RPMI7951 (cell line): Measurements from ENCODE around the genes RASSF6 and PF4V1.

DNA sequence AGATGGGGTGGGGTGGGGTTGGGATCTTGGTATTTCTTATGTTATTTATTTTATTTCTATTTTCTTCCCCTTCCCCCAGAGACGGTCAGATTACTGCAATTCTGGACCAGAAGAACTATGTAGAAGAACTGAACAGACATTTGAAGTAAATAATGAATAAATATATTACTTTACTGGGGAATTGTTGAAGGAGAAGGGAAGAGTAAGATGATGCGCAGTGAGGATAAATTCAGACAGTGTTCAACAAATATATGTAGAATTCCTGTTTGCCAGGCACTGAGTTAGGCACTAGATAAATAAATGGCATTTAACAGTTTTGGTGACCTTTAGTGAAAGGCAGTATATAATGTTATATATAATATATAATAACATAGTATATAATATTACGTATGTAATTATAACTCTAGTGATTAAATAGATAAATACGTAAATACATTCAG lies 53.3 kb downstream of the RUFY3 start:
- RAMPAGE, long total RNA = no peak

GRCh38 chr4:70903318-70903821 lies 1.2 kb downstream of the MOB1B start:
- RAMPAGE, long total RNA = no peak

GRCh38 chr4:70995870-70996496 lies 2.5 kb downstream of the DCK start:
- RAMPAGE, long total RNA = no peak

DNA sequence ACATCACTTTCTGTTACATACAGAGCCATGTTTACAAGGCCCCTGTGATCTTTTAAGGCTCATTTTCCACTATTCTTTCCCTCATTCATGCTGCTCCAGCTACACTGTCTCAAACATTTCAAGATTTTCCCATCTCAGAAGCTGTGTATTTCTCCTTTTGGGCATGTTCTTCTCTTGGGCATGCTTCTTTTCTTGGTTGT lies 45.8 kb upstream of the SLC4A4 start:
- RAMPAGE, long total RNA = no peak

DNA sequence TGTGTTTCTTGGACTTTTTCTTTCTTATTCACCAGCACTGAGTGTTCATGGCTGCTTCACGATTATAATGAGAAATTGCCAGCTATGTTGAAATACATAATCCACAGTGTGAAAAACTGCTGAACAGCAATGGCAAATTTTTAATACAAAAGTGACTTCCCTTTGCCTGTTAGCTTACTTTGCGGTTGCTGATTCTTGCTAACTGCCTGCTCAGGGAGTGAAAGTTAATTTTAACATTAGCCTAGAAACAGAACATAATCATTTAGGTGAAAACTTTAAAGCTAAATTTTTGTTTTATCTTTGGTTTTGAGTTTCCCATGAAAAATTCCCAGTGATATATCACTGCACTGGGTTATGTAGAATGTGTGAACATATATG lies 1.9 kb upstream of the SLC4A4 start:
- RAMPAGE, long total RNA = no peak

GRCh38 chr4:71456734-71457133 lies 269.7 kb downstream of the SLC4A4 start:
- RAMPAGE, long total RNA = no peak

- RAMPAGE, long total RNA = no peak
Measured at GRCh38 chr4:72568816-72569067, 279 bp downstream of the ADAMTS3 start.

GRCh38 chr4:72666821-72667447 lies 97.9 kb upstream of the ADAMTS3 start:
- RAMPAGE, long total RNA = no peak

DNA sequence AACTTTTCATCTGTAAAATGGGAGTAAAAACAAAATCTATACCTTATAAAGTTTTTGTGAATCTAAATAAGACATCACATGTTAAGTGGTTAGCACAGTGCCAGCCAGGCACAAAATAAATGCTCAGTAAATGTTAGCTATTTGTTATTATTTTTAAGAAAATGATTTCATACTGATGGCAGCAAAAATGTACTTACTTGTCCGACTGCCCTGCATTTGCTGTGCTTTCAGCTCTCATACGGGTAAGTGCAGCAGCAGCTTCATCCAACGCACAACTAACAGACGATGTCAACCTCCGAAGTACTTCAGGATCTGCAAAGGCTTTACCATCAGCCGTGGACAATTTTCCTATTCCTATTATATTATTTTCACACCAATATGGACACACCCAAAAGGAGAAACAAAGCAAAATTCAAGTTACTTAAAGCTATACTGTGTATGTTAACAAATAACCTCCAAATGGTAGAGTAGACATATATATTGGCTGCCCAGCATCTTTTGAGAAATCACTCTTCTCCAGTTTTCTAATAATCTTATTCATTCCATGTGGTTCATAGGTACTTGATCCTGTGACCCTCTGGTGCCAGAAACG lies 91.6 kb upstream of the COX18 start:
- RAMPAGE, long total RNA = no peak

DNA sequence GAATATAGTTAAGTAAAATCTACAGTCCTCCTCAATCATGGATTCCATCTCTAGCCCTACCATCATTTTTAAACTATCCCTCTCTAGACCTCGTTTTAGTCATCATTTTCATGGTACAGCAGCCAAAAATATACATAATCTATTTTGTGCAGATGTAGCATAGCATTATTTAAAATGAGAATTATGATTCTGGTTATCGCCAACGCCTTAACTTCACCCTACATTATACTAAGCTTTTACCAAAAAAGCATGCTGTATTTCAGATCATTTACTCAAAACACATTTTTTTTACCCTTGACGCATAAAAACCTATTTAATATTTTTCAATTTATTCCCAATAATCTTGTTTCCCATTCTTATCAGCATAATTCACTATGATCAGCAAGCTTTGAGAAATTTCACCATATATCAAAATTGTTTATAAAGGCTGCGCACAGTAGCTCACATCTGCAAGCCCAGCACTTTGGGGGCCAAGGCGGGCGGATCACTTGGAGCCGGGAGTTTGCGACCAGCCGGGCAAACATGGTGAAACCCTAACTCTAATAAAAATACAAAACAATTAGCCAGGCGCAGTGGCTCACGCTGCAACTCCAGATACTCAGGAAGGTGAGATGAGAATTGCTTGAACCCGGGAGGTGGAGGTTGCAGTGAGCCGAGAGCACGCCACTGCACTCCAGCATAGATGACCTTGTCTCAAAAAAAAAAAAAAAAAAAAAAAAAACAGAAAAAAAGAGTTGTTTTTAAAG lies 8.5 kb downstream of the ANKRD17 start:
- RAMPAGE, long total RNA = no peak

DNA sequence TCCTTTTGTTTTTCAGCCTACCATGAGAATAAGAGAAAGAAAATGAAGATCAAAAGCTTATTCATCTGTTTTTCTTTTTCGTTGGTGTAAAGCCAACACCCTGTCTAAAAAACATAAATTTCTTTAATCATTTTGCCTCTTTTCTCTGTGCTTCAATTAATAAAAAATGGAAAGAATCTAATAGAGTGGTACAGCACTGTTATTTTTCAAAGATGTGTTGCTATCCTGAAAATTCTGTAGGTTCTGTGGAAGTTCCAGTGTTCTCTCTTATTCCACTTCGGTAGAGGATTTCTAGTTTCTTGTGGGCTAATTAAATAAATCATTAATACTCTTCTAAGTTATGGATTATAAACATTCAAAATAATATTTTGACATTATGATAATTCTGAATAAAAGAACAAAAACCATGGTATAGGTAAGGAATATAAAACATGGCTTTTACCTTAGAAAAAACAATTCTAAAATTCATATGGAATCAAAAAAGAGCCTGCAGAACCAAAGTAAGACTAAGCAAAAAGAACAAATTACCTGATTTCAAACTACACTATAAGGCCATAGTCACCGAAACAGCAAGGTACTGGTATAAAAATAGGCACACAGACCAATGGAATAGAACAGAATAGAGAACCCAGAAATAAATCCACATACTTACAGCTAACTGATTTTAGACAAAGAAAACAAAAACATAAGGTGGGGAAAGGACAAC lies 14.8 kb upstream of the AFP start:
- RAMPAGE, long total RNA = no peak

- RAMPAGE, long total RNA = no peak
Measured at GRCh38 chr4:73606179-73606906, 13.9 kb downstream of the RASSF6 start.

GRCh38 chr4:73619949-73621211 lies at the start of gene RASSF6:
Gene RASSF6 (minus strand): TSS chr4:73620436.
- RAMPAGE, long total RNA = no peak

GRCh38 chr4:73853079-73853713 lies at the start of gene PF4V1:
Gene PF4V1 (plus strand): TSS chr4:73853296.
- RAMPAGE, long total RNA = no peak

GRCh38 chr4:73872752-73873362 lies 3.7 kb downstream of the CXCL1 start:
- RAMPAGE, long total RNA = no peak

- RAMPAGE, long total RNA = no peak
Measured at GRCh38 chr4:74037808-74038240, 665 bp downstream of the CXCL3 start.

DNA sequence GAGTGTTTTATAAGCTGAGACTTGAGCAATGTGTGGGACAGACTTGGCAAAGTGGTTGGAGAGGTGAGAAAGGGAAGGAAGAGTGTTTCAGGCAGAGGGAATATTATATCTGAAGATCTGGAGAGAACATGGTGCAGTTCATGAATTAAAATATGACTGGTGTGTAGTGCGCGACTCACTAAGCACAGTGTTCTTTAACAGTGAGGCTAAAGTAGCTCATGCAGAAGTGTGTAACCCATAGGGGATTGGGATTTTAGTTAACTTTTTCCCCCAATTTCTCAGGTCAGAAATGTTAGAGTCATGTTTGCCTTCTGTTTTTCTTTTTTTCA lies 9.6 kb downstream of the MTHFD2L start:
- RAMPAGE, long total RNA = no peak

DNA sequence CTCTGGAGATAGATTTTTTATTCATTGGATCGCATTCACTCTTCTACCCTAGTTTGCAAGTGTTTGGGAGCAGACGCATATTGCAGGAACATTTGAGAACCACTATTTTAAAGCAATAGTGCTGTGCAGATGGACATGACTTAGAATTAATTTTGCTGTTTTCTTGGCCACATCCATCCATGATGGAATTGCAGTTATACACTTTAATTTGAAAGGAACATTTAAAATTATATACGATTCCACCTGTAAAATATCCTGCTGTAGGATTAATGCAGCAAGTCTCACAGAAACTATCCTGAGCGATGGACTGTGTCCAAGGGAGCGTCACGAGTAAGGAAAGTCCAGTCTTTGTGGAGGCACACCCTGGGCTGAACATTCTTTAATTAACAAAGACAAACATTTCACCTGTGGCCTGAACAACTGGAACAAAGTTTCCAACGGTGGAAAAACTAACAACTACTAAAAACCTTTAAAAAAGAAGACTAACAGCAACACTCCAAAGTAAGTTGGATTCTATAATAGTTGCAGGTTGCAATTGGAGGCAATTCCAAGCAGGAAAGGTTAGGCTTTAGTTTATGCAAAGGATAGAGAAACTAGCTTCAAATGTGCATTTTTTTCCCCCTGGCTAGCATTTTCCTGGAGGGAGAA lies 10.9 kb downstream of the EREG start:
- RAMPAGE, long total RNA = no peak

DNA sequence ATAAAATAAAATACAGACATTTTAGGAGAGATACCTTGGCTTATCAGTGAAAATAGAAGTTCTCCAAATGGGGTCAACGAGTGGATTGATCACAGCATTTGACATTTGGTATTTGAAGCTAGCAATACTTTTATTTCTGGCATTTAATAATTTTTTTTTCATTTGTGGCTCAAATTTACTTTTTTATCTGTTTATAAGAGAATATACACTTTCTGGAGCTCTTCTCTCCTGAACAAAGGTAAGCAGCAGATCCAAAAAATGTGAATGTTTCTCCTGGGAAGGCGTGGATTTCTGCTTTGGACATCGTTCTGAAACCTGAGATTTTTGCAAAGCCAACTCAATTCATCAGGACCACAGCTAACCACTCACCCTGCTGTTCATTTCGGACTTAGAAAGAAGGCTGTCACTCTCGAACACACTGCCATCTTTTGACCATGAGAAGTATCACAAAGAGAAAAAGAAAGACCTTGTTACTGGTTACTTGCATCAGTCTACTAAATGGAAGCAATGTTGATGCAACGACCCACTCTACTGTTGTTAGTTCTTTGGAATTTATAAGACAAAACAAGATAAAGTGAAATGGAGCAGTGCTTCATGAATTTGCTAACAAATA lies 86.8 kb downstream of the AREG start:
- RAMPAGE, long total RNA = no peak

DNA sequence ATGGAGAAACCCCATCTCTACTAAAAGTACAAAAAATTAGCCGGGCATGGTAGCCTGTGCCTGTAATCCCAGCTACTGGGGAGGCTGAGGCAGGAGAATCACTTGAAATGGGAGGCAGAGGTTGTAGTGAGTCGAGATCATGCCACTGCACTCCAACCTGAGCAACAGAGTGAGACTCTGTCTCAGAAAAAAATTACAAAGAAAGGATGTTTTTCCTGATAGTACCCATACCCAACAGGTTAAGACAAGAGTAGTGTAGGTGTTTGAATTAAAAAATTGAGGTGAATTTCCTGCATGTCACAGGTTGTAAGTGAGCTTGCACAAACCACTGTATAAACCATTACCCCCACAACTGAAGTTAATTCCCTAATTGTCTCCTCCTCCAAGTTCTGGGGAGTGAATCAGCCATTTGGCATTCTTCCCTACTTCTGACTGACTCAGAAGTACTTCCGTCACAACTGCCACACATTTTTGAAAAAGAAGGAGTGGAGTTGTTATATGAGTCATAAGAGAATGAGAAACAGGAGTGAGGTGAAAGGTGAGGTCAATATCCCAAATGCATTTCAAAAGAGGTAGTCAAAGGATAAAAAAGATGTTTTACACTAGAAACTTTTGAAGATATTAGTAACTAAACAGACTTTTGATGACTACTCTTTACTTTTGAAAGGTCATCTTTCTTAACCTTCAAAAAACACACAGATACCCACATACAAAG lies 134.6 kb downstream of the BTC start:
- RAMPAGE, long total RNA = no peak